Lung (tissue), 4 donors: ENCODE measurements around a stretch of chr9.

DNA sequence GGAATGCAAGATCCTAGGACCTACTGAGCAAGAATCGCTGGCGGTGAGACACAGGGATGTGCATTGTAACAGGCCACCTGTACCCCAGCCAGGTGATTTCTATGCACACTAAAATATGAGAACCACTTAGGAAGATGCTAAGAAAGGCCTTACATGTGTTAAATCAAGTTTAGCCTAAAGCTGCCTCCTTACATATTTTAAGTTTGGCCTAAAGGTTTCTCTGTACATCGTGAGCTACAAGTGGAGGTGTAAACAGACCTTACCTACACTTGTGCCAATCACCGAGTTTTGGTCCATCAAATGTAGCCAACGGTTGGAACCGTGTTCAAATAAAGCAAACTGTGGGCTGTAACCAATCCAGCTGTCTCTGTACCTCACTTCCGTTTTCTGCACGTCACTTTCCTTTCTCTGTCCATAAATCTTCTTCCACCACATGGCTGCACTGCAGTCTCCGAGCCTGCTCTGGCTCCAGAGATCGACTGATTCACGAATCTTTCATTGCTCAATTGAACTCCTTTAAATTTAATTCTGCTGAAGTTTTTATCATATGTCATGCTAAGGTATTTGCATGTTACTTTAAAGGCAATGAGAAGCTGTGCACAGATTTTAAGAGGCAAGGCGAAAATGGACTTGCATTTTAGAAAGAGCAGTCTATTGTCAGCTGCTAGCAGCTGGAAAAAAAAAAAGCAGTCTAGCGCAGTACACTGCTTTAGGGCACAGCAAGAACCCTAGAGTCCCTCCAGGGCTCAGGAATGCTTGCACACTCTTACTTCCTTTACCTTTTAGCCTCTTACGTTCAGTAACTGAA is 13.3 kb downstream of the TTC39B start:
- PRO-cap, result no peak
- RAMPAGE, long total RNA, result no peak
- RRBS, result no CpG with 5 or more reads among the region's 14 CpGs

DNA sequence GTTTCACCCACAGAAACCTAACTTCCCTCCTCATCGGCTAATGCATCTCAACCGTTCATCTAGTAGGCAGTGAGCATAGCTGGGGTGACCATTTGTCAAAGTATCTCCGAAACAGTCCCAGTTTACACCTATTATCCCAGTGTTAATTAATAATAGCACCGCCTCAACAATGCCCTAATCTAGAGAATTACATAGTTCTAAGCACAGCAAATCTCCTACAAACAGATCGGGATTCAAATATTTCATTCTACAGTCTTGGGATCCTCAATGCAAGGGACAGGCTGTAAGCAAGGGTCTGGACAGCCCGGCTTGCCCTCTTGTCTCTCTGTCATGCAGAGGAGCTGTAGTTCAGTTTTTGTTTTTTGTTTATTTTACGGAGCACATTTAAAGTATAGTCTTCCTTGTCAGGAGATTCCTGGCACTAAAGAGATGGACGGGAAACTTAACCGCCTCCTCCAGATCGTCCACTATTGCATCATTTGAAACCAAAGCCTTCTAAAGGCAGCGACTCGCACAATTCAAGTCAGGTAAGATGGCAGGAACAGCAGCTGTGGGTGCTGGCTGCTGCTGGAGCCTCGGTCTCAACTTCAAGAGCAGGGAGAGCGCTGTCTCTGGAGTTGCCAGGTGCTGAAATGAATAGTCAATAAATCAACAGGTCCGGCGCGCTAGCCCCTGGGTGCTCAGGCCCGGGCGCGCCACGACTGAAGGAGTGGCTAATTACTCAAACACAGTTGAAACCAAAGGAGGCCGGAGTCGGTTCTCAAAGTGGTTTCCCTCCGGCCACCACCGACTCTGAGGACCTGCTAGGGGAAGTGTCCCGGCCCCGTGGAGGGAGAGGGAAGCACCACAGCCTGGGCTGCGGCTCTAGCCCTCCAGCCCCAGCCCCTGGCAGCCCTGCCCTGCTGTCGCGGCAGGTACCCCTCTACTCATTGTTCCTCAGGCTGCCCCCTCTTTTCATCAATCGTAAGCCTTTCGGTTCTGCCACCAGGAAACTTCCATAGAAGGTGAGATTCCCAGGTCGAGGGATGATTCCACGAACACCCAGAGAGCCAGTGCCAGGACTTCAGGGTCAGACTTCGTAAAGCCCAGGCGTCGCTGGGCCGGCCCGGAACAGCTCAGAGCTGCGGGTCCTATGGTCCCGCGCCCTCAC is 993 bp downstream of the TTC39B start:
- PRO-cap, result no peak
- RAMPAGE, long total RNA, result no peak
- RRBS, result 2% methylated on average over 10 of the region's 42 CpGs

- PRO-cap, result no peak
- RAMPAGE, long total RNA, result no peak
- RRBS, result no CpG with 5 or more reads among the region's 4 CpGs
Measured at GRCh38 chr9:15310318-15310908, 3.4 kb upstream of the TTC39B start.

- PRO-cap, result no peak
- RAMPAGE, long total RNA, result no peak
Measured at GRCh38 chr9:15489849-15490194, 20.9 kb downstream of the PSIP1 start.

GRCh38 chr9:15531075-15531478 is 20.3 kb upstream of the PSIP1 start:
- PRO-cap, result no peak
- RAMPAGE, long total RNA, result no peak
- RRBS, result no CpG with 5 or more reads among the region's 2 CpGs

- PRO-cap, result no peak
- RAMPAGE, long total RNA, result no peak
- RRBS, result no CpG with 5 or more reads among the region's 27 CpGs
Measured at GRCh38 chr9:16154510-16154982, 601.7 kb downstream of the CCDC171 start.

DNA sequence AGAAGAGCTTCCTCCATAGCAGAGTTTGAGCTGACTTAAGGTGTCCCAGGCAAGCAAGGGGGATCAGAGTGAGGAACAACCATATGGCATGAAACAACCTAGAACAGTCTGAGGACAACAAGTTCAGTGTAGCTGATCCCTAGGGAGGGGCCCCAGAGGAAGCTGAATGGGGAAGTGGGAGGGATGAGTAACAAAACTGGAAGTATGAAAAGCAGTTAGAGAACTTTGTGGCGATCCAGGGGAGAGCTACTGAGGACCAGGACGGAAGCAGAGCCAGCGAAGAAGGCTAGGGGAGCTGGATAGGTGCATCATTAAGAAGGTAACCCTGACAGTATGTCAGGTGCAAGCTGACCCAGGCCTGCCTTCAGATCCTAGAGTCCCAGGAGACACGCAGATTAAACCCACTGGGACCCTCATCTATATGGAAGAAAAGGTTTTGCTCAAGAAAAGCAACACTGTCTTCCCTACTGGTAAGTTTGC is 580.8 kb downstream of the BNC2 start:
- PRO-cap, result no peak
- RAMPAGE, long total RNA, result no peak
- RRBS, result no CpG with 5 or more reads among the region's 4 CpGs

- PRO-cap, result no peak
- RAMPAGE, long total RNA, result no peak
- RRBS, result no CpG with 5 or more reads among the region's 9 CpGs
Measured at GRCh38 chr9:17268926-17269343, 134.1 kb downstream of the CNTLN start.

DNA sequence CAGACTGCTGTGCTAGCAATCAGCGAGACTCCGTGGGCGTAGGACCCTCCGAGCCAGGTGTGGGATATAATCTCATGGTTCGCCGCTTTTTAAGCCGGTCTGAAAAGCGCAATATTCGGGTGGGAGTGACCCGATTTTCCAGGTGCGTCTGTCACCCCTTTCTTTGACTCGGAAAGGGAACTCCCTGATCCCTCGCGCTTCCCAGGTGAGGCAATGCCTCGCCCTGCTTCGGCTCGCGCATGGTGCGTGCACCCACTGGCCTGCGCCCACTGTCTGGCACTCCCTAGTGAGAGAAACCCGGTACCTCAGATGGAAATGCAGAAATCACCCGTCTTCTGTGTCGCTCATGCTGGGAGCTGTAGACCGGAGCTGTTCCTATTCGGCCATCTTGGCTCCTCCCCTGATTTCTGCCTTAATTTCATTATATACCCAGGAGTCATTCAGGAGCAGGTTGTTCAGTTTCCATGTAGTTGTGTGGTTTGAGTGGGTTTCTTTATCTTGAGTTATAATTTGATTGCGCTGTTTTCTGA is 155.9 kb downstream of the CNTLN start:
- PRO-cap, result no peak
- RAMPAGE, long total RNA, result no peak
- RRBS, result no CpG with 5 or more reads among the region's 26 CpGs

- PRO-cap, result no peak
- RAMPAGE, long total RNA, result no peak
- RRBS, result 4% methylated on average over 13 of the region's 100 CpGs
Measured at GRCh38 chr9:17906359-17907557, 327.9 kb downstream of the SH3GL2 start.

DNA sequence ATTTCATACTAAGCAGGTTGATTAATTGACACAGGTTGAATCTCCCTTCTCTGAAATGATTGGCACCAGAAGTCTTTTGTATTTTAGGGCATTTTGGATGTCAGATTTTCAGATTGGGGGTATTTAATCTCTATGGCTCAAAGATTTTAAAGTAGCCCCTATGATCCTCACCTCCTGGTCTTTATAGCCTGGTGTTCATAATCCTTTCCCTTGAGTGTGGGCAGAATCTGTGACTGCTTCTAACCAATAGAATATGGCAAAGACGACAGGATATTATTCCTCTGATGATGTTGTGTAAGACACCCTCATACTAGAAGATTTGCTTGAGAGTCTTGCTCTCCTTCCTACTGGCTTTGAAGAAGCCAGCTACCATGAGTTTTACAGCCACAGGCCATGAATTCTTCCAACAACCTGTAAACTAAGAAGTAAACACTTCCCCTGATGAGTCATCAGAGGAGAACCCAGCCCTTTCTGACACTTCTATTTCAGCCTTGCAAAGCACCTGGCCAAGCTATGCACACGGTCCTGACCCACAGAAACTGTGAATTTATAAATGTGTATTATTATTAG is 288.9 kb upstream of the ADAMTSL1 start:
- PRO-cap, result no peak
- RAMPAGE, long total RNA, result no peak
- RRBS, result no CpG with 5 or more reads among the region's 2 CpGs

- PRO-cap, result no peak
- RAMPAGE, long total RNA, result no peak
- RRBS, result no CpG with 5 or more reads among the region's 4 CpGs
Measured at GRCh38 chr9:18632924-18633400, 159.0 kb downstream of the ADAMTSL1 start.

DNA sequence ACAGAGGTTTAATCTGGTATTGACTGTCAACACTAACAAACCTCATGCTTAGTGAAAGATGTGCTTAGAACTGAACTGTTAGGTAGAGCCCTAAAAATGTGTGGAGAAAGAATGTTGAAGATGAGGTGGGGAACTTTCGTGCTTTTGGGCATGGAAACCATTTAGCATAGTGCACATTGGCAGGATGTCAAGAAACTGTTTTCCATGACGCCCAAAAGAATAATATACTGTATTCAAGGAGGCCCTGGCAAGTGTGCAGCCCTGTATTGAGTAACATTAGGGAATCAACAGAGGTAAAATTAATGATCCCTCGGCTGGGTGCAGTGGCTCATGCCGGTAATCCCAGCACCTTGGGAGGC is 20.8 kb upstream of the PLIN2 start:
- PRO-cap, result no peak
- RAMPAGE, long total RNA, result no peak
- RRBS, result no CpG with 5 or more reads among the region's 4 CpGs

- PRO-cap, result no peak
- RAMPAGE, long total RNA, result no peak
- RRBS, result no CpG with 5 or more reads among the region's 15 CpGs
Measured at GRCh38 chr9:19229702-19230024, 830 bp upstream of the DENND4C start.

DNA sequence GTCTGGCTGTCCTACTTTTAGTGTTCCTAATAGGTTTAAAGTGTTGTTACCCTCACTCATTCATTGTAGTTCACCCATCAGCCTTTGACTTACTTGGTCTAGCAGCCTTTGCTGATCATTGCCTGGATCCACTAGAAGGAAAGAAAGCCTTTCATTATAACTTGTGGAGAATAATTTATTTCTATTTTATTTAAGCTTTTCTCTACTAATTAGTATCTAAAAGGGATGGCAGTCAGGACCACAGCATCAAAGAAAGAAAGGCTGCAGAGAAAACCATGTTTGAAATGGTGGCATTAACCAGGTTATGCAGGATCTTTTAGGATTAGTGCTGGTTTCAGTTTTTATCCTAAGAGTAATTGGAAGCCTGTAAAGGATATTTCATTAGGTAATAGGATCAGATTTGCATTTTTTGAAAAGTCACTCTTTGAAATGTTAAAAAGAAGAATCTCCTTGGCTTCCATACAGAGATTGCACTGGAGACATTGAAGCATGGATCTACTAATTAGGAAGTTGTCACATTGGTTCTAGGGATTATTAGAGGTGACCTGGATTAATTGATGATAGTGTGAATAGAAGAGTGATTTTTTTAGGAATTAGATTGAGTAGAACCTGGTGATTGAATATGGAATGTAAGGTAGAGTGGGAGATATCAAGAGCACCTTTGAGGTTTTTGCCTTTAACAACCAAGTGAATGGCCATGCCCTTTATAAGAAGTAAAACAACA is 59.2 kb downstream of the RPS6 start:
- PRO-cap, result no peak
- RAMPAGE, long total RNA, result no peak

DNA sequence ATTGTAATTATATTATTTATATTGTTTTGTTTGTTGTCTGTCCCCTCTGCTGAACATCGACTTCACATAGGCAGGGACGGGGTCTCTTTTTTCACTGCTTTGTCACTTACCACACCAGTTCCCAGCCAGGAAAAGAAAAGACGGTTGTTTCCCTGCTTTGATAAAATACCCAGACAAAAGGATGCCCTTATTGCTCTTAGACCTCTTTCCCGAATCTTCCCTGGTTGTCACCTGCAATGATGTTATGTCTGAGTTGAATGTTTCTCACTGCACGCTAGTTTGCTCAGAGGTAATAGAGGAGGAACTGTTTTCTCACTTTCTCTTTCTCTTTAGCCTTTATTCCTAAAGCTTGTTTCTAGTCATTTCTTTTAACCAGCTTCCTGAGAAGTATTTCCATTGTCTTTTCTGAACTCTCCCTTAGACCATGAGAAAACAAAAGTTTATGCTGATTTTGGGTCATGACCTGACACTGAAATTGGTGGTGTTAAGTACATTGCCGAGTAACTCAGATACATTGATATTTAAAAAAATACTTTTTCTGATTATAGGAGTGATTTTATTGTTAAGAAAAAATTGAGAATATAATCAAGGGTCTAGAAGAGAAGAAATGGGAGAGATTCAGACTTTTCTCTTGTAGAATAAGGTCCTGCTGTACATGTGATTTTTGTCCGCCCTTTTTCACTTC is 33.0 kb downstream of the ACER2 start:
- PRO-cap, result no peak
- RAMPAGE, long total RNA, result no peak
- RRBS, result no CpG with 5 or more reads among the region's 7 CpGs

GRCh38 chr9:20297479-20298023 is 324.7 kb downstream of the MLLT3 start:
- PRO-cap, result no peak
- RAMPAGE, long total RNA, result no peak
- RRBS, result no CpG with 5 or more reads among the region's 7 CpGs

- PRO-cap, result no peak
- RAMPAGE, long total RNA, result no peak
- RRBS, result no CpG with 5 or more reads among the region's 2 CpGs
Measured at GRCh38 chr9:20739715-20740479, 55.8 kb downstream of the FOCAD start.

DNA sequence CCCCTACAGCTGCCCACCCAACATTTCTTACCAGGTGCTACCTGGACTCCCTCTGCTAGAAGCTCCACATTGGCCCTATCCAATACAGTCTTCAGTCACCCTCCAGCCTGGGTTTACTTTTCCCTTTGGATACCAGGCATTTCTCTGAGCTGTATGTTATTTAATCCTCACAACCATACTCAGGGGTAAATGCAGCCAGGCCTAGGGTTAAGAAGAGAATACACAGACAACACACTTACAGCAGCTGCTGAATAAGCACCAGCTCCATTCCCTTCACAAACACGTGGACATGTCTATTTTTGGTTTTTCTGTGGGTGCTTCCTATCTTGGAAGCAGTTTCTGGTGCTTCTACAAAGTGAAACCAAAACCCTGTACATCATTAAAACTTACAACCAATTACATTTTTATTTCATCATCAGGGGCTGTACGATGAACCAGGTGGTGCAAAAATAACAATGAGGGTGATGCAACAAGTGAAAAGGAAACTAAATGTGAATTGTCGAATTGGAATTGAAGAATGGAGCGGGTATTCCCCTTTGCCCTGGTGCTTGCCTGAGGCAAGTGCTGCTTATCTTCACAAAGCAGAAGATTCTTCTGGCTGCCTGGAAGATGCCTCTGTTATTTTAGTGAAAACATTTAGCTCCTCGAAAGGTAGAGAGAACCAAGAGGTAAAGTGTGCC is 18.5 kb upstream of the IFNB1 start:
- PRO-cap, result no peak
- RAMPAGE, long total RNA, result no peak
- RRBS, result no CpG with 5 or more reads among the region's 5 CpGs

DNA sequence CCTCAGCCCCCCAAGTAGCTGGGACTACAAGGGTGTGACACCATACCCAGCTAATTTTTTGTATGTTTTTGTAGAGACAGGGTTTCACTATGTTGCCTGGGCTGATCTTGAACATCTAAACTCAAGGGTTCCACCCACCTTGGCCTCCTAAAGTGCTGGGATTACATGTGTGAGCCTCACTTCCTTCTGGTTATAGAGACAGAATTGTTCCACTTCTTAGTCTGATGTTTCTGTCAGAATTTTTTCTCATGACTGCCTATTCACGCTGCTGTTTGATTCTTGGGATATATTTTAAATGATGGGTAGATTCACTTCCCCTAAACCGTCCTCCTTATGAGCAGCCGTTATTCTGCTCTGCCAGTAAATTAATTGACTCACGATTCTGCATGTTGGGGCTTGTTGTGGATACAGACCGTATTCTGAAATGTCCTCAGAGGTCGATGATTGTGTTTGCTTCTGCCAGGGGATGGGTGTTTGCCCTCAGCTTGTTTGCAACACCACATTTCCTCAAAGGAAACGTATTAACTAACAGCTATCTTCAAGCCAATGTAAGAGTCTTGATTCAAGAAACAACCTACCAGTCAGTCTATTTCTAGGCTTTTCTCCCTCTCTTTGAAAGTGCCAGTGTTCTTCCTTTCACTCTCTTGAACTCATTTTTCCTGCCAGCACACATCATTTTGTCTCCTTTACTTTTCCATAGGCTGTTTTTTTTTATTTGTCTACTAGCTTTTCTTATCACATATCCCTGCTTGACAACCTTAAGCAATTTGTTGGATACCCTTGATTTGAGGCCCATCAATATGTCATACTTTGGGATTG is 31.1 kb downstream of the MTAP start:
- PRO-cap, result no peak
- RAMPAGE, long total RNA, result no peak
- RRBS, result no CpG with 5 or more reads among the region's 7 CpGs